Cardiac atrium fibroblast (primary cell): Measurements from ENCODE around the gene BANP.

DNA sequence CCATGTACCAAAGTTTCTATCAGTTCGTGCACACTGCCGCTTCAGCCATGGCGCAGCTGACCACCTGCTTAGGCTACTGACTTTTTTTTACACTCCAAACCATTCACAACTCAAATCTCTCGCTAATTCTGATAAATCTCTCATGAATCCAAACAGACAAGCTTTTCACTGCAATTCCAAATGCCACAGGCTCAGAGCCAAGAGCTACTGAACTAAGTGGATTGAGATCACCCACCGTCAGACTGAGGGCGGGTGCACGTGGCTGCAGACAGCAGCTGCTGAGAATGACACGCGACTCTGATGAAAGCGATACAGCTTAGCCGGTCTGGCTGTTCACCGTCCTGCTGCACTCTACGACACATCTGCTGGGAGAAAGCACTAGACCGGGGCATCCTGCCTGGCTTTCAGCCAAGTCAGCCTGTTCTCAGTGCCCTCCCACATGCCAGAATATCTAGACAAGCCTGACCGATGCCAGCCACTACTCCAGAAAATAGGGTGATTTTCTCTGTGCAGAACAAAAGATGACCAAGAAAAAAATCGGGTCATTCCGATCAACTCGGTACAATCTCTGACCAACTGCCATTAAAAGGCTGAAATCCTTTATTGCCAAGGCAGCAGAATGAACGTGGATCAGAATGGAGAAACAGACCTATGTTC is 42.5 kb downstream of the KLHDC4 start:
- RAMPAGE, long total RNA: no peak

DNA sequence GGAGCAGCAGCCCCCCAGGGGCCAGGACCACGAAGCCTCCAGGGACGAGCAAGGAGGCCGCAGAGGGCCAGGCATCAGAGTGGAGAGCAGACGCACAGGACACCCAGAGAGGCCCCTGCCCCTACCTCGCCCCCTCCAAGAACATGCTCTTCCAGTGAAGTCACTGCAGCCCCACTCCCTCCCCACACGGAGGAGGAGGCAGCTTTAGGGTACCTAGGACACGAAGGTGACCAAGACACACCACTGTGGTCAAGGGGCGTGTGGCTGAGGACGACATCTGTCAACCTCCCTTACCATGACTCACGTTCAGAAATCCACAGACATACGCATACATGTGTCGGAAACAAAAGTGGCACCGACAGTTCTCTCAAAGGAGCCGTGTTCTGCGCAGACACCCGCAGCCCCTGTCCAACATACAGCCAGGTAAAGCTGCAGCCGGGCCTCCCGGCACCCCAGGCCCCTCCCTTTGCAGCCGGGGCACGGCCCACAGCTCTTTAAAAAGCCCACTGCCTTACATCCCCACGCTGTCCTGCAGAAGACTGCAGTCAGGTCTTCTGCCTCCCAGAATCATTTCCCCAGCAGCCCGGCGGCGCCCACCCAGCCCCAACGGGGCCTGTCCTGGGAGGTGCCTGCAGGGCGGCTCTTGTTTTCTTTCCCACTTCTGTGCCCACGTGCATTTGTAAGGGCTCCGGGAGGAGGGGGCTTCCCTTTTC is 40.4 kb upstream of the KLHDC4 start:
- RAMPAGE, long total RNA: no peak

DNA sequence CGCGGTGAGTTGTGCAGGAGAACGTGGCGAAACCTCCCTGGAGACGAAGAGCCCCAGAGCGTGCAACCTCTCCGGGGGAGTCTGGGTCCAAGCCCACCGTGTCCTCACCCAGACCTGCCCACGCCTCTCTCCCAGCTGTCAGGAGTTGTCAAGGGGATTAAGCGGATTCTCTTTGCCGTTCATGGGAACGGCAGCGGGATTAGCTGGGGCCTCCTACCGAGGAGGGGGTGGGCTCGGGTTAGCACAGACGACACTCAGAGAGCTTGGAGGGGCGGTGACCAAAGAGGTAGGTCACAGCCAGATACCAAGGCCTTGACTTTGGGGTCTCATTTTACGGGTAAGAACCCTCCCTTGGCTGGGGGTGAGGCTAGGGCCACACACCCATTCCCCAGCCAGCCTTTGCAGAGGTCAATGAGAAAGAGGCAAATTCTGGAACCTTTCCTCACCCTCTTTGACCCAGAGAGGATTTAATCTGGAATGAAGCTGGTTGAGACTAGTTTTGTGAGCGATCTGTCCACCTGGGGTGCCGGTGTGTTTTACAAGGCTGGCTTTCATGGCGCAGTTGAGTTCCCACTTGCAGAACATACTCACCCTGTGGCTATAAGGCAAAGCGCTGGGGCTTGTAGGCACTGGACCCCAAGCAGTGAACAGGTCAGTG is 46.5 kb downstream of the SLC7A5 start:
- RAMPAGE, long total RNA: no peak

DNA sequence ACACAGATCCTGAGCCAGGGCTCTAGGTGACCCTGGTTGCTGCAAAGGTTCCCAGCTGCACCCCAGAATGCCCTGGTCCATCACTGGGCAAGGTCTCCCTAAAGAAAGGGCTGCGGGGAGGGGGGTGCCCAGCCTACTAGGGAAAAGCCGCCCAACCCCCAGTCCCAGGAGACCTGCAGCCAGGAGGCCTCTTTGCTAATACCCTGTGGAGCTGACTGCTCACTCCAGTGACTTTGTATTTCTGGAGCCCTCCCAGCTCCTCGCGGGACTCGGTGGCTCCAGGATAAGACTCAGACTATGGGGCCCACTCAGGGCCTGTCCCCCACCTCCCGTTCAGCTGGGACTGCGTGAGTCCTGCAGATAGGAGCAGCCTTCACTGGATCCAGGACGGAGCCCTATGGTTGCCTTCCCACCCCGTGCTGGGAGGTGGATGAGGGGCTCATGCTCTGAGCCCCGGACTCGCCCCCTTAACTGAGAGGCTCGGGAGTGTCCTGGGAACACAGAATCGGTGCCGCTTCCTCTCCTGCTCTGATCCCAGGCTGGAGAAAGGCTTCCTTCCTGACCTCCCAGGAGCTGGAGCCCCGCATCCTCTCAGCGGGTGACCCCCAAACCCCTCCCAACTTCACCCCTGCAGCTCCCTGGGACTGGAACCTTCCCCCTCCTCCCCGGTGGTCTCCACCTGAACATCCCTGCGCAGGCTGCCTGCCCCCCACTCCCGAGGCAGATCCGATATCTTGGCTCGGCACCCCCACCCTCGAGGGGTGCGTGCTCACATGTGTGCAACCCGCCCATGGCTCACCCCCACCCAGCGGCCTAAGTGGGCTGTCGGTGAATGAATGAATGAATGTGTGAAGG is 40.0 kb downstream of the SLC7A5 start:
- RAMPAGE, long total RNA: no peak

GRCh38 chr16:87832363-87833696 is 36.5 kb downstream of the SLC7A5 start:
- RAMPAGE, long total RNA: no peak

GRCh38 chr16:87840155-87840466 is 29.2 kb downstream of the SLC7A5 start:
- RAMPAGE, long total RNA: no peak

- RAMPAGE, long total RNA: no peak
Measured at GRCh38 chr16:87840467-87841471, 28.5 kb downstream of the SLC7A5 start.

DNA sequence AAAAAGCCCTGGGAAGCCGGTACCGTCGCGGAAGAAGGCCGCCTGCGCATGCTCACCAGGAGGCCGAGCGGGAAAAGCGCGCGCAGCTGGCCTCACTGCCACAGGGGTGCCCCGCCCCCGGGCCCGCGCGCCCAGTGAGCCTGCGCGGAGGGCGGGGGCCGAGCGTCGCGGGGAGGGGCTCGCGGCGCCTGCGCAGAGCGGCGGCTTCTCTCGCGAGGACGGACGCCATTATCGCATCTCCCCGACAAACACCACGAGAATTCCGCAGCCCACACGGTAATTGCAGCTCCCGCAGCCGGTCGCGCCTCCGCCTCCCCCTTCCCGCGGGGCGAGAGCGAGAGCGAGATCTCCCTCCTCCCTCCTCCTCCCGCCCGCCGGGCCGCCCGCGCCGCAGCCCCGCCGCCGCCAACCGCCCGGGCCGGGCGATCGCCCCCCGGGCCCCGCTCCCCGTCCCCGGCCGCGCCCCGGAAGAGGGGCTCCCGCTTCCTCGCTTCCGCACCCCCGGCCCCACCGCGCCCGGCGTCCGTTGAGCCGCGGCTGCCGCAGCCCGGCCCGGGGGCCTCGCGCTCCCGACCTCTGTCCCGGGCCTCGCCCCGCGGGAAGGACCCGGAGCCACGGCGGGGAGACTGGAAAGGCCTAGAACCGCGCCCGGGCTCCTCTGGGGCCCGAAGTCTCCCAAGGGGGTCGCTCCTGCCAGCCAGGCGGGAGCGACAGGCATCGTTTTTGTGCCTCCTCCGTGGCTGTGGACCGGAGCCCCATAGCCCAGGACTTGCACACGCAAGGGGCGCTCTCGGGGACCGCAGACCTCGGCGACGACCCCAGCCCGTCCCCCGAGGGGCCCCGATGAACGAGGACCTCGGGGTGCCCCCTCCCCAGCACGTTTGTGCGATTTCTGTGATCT is at the start of gene BANP:
TSS of gene BANP (plus strand) at position 195 of the 901 bp plus-strand sequence.
- RAMPAGE, long total RNA: no peak

GRCh38 chr16:87986480-87986794 is 35.2 kb downstream of the BANP start:
- RAMPAGE, long total RNA: no peak

DNA sequence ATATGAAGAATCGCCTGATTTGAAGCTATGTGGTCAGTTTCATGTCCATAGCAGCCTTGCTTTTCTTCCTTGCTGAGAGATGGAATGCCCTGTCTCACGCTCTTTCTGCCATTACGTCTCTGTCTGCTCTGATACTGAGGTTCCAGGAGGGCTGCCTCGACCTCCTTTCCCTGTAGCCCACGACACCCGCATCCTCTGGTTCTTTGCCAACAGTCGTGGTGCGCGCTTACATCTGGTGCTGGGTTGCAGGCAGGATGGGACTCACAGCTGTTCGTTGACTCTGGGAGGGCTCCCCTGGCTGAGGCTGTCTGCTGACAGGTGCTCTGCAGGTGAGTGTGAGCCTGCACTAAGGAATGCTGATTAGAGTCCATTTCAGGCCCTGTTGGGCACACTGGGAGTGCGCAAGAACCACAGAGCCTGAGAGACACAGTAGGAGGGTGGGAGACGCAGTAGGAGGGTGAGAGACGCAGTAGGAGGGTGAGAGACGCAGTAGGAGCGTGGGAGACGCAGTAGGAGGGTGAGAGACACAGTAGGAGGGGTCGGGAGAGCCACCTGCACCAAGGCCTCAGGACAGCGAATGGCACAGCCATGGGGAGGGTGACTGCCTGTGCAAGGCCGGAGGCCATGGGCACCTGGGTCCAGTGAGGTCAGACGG is 90.4 kb downstream of the BANP start:
- RAMPAGE, long total RNA: no peak

GRCh38 chr16:88151022-88151661 is 199.9 kb downstream of the BANP start:
- RAMPAGE, long total RNA: no peak

- RAMPAGE, long total RNA: no peak
Measured at GRCh38 chr16:88184525-88185091, 198.2 kb upstream of the ZNF469 start.

- RAMPAGE, long total RNA: no peak
Measured at GRCh38 chr16:88331732-88332597, 50.8 kb upstream of the ZNF469 start.

- RAMPAGE, long total RNA: no peak
Measured at GRCh38 chr16:88437324-88437726, 15.8 kb upstream of the ZFPM1 start.

DNA sequence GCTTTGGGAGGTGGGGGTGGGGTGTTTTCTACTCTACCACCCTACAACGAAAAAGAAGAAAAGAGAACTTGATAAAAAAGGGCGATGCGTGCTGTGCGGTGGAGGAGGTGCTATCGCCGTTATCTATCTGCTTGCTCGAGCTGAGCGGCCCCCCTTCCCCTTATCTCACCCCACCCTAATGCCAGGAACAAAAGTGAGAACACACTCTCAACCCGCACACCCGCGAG is 14.6 kb downstream of the ZFPM1 start:
- RAMPAGE, long total RNA: no peak

- RAMPAGE, long total RNA: no peak
Measured at GRCh38 chr16:88513974-88515275, 55.8 kb upstream of the ZC3H18 start.

GRCh38 chr16:88528905-88529364 is 41.3 kb upstream of the ZC3H18 start:
- RAMPAGE, long total RNA: no peak

DNA sequence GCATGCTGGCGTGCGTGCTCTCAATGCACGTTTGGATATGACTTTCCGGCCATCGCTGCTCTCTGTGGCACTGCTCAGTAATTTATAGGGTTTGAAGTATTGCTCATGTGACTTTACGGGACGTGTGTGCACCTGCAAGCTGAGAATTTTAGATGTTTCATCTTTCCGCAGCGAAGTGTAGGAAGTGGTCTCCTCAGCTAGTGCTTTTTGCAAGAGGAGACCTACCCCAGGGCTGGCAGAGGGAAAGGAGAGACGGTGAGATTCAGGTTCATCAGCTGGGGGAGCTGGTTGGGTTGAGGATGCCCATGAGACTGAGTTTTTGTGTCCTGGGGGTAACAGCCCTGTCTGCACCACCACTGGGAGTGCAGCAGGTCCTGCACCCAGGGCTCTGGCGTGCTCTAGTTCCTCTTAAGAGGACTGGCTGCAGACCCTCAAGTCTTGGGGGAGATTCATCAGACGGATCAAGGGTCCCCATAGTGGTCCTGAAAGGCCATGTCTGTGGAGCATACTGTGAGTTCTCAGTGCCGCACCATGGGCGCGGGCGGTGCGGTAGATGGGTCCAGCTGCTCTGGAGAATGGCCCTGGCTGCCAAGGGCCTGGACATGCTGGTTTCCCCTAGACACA is 8.9 kb downstream of the ZC3H18 start:
- RAMPAGE, long total RNA: no peak

GRCh38 chr16:88591965-88592256 is 21.7 kb downstream of the ZC3H18 start:
- RAMPAGE, long total RNA: no peak

- RAMPAGE, long total RNA: no peak
Measured at GRCh38 chr16:88639872-88640179, 1.5 kb downstream of the IL17C start.